ENCODE measurements around a stretch of chr2.

DNA sequence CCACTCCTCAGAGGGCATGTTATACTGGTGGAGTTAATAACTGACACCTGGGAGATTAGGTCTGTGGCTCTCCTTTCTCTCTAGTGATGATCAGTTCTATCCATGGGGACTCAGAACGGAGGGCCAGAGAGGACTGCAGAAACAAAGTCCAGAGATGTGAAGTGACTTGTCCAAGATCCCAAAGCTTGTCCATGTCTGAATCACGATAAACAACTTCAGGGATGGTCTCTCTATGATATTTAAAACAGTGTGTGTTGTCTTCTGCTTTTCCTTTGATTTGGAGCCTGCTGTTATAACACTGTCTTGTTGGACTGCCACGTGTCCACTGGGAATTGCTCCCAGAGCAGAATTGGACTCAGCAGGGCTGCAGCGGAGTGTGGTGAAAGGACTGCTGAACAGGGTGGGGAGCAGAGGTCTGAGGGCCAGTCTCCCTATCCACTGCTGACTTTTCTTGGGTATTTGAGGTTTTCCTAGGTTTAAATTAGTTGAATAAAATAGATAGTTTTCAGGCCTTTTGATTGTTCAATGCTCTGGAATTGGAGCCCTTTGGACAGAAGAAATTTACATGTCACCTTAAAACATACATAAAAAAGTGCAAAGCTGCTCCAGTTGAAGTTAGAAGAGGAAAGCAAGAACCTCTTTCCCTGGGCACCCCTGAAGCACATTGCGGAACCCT lies 68.3 kb downstream of the IL1R2 start:
- RRBS: no CpG with 5 or more reads among the region's 5 CpGs

DNA sequence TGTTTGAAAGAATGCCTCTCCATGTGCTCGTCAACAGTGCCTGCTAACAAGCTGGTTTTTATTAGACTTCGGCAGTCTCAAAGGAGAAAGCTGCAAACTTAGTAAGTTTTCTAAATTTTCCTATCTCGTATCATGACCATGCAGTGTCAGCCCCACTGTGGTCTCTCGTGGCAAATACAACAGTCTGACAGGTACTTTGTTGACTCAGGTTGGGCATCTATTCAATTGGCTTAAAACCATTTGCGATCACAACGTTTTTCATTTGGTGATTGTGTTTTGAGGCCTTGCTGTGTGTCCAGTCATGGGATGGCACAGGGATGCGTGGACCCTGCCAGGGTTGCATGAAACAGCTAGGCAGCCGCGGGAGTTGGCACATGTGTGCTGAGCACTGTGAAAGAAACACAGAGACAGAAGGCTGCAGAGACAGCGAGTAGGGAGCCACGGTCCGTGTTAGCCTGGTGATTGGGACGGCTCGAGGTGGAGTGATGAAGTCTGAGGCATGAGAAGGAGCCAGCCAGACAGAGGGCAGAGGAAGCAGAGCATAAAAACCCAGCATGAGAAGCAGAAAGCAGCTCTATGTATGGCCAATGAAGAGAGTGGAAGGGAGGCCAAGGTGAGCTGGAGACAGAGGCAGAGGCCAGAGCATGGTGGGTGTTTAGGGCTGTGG lies 31.9 kb upstream of the IL1R1 start:
- RRBS: no CpG with 5 or more reads among the region's 14 CpGs

- RRBS: no CpG with 5 or more reads among the region's 7 CpGs
Measured at GRCh38 chr2:102122102-102122629, 20.4 kb upstream of the IL1R1 start.

DNA sequence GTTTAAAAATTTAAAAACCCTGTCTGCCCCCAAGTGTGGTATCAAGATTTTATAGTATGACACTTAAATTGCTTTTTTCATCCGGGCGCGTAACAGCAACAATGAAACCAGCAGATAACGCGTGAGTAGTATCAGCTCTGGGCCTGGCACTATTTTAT lies 638 bp upstream of the IL1R1 start:
- RRBS: no CpG with 5 or more reads among the region's 5 CpGs

GRCh38 chr2:102715071-102715818 lies 21.4 kb downstream of the MFSD9 start:
- RRBS: no CpG with 5 or more reads among the region's 8 CpGs

DNA sequence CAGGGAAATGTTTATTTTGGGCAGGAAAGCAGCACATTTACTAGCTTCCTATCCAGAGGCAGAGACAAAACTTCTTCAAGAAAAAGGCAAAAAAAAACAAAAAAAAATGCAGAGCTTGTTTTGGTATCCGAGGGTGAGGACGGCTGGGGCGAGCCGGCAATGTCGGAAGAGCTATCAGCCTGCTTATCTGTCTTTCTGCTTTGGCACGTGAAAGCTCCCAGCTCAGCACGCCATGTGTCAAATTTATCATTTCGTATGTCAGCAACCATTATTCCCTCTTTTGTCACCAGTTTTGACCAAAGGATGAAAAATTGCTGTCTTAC lies 532.2 kb upstream of the POU3F3 start:
- RRBS: no CpG with 5 or more reads among the region's 8 CpGs

GRCh38 chr2:104434504-104434717 lies 419.5 kb upstream of the POU3F3 start:
- RRBS: no CpG with 5 or more reads among the region's 8 CpGs

DNA sequence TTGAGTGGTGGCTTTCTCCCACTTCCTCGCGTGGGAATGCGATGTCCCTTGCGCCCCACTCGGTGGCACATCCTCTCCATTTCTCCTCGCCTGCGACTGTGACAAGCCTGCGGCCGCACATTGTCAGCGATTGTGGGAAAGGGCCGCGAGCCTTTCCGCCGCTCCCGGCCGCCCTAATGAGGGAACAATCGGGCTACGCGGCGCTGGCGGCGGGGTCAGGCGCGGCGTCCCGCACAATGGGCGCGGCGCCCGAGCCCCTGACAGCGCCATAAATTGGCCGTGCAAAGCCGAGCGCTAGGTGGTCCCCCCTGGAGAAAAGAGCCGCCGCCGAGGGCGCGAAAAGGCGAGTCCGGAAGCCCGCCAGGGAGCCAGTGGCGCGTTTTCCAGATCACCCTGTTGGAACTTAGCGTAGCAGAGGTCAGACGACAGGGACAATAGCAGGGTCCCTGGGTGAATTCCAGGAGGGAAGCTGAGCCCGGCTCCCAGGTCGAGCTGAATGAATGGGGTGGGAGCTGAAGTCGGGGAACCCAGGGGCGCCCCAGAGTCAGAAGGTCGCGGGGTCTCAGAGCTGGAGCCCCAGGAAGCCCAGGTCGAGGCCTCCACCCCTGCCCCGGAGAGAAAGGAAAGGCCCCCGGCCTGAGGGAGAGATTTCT lies 194.7 kb upstream of the POU3F3 start:
- RRBS: no CpG with 5 or more reads among the region's 55 CpGs

- RRBS: no CpG with 5 or more reads among the region's 7 CpGs
Measured at GRCh38 chr2:104704845-104705044, 149.2 kb upstream of the POU3F3 start.

DNA sequence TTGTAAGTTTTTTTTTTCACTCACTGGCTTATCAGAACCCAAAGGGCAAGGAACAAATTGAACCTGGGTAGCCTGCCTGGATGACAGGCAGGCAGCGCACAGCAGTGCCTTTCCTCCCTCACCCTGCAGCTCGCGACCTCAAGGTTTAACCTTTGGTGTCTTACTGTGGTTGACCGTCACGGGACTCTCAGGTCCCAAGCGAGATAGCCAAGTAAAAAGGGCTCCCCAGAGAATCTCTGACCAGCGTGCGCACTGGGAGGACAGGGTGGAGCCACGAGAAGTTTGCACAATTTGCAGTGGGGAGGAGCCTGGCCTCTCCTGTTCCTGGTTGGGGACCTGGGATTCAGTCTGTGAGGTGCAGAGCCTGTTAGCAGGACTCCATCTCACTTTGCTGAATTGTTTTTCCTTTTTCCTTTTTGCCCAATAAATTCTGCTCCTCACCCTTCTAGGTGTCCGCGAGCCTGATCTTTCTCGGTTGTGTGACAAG lies 36.0 kb downstream of the POU3F3 start:
- RRBS: no CpG with 5 or more reads among the region's 12 CpGs

- RRBS: no CpG with 5 or more reads among the region's 12 CpGs
Measured at GRCh38 chr2:104901384-104901935, 47.5 kb downstream of the POU3F3 start.

DNA sequence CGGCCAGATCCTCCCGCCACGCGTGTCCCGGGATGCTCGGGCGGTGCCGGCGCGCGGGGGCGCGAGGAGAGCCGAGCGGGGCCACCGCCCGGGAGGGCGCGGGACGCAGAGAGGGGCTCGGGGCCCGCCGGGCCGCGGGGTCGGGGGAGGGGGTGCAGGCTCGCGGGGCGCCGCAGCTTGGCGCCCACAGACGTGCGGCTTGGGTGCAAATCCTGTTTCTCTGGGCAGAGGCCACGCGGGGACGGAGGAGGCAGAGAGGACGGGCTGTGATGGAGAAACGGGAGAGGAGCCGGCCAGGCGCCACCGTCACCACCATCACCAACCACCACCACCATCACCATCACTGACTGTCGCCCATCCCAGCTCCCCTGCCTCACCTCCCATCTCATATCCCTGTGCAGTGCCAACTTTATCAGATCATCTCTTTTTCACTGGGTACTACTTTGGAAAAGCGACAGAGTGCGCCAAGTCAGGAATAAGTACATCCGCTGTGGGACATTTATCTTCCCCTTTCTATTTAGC lies 97.2 kb upstream of the GPR45 start:
- RRBS: 4% methylated on average over 16 of the region's 45 CpGs

DNA sequence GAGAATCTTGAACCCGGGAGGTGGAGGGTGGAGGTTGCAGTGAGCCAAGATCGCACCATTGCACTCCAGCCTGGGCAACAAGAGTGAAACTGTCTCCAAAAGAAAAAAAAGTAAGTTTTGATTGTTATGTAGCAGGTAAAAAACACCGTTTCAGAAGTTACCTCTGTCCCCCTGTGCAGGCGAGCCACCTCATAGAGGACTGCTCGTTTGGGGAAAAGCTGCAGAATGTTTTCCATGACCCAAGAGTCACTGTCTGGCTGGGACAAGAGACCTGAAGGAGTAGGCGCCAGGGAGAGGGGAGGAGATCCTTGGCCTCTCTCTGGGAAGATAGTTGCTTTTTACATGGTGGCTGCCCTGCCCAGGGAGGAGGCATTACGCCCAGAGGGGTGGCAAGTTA lies 21.3 kb downstream of the FHL2 start:
- RRBS: no CpG with 5 or more reads among the region's 7 CpGs

- RRBS: no CpG with 5 or more reads among the region's 10 CpGs
Measured at GRCh38 chr2:105380835-105381424, 17.9 kb downstream of the FHL2 start.

- RRBS: no CpG with 5 or more reads among the region's 7 CpGs
Measured at GRCh38 chr2:105383022-105383417, 15.8 kb downstream of the FHL2 start.

DNA sequence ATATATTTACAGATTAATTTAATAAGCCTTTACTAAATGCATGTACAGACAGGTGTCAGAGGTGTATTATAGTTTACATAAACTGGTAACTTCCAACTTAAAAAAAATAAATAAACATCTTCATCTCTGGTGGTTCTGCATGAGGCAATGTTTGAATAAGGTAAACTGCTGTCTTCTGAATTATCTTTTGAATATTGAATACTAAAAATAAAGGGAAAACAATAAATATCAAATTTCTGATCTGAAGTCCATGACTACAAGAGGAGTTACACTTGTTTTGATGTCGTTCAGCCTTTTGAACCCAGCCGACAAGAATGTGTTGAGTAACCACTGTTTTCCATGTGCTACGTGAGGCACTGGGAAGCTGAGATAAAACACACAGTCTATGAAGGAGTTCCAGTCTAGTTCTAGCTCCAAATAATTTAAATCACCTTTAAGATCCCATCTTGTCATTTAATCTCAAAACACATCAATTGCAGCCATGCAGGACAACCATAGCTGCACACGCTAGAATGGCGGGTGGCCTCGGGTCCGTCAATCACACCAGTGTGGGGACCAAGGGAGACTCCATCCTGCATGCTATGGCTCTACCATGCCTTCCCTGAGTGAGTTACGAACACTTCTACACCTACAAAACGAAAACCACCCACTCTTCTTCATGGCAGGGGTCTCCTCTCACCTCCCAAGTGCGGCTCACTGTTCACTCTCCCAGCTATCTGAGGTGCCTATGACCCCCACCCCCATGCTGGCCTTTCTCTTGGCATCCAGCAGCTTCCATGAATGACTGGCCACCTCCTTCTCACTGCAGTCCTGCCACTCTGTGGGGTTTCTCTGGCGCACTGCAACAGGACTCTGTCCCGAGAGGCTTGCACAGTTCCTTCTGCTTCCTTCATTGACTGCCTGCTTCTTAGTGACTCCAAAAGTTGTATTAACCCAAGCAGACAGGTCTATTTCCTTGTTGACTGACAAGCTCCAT lies 3.8 kb downstream of the FHL2 start:
- RRBS: no CpG with 5 or more reads among the region's 12 CpGs

GRCh38 chr2:105467919-105468917 lies 69.4 kb upstream of the FHL2 start:
- RRBS: no CpG with 5 or more reads among the region's 14 CpGs

DNA sequence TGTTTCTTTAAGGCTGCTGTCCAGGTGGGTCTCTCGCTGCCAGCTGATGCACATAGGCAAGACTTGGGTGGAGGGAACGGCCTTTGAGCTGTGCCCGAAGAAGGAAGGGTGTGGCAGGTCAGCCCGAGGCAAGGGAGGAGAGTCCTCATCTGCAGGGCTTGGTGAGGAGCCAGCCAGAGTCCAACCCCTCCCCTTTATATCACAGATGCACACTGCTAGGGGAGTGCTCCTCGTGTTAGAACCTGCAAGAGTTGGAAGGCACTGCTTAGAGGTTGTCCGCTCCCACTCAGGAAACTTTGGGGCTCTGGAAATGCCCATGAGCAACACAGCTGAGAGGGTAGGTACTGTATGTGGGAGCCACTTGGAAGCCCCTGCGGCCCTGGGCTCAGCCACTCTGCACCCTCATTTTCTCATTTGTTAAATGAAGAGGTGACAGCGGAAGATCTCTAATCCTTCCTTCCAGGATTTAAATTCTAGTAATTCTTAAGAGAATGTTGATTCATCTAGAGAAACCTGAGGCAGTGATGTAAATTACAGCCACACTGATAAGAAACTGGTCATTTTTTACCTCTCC lies 46.1 kb downstream of the NCK2 start:
- RRBS: no CpG with 5 or more reads among the region's 8 CpGs

DNA sequence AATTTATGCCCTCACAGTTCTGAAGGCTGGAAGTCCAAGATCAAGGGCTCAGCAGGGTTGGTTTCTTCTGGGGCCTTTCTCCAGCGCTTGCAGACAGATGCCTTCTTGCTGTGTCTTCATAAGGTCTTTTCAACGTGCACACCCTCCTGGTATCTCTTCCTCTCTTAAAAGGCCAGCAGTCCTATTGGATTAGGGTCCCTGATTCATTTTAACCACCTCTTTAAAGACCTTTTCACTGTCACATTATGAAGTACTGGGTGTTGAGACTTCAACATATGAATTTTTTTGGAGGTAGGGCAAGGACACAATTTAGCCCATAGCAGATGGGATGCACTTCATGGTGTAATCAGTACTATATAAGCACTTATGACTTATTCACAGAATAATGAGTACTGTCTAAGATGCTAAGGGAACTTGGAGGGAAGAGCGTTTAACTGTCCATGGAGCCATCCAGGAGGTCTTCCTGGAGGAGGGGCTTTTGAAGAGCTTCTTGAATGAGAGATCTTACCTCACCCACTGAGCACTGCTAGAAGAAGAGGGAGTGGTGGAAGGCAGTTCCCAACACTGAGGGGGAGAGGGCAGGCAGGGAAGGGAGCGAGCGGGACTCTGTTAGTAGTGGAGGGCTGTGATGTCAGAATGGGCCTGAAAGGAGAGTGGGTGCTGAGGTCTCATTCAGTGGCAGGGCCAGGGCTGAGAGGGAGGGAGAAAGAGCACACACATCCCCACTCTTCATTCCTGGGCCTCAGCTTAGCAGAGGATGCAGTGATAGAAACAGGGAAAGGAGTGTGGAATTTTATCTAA lies 64.8 kb downstream of the NCK2 start:
- RRBS: no CpG with 5 or more reads among the region's 5 CpGs

GRCh38 chr2:105816268-105816743 lies 71.6 kb downstream of the NCK2 start:
- RRBS: no CpG with 5 or more reads among the region's 4 CpGs

Data from pericardium (tissue), 1 donor.